Glomerular endothelial cell (primary cell): ENCODE measurements around a stretch of chr10.

- RAMPAGE, long total RNA = no peak
Observed at GRCh38 chr10:28537319-28538237, 4.7 kb downstream of the WAC start.

DNA sequence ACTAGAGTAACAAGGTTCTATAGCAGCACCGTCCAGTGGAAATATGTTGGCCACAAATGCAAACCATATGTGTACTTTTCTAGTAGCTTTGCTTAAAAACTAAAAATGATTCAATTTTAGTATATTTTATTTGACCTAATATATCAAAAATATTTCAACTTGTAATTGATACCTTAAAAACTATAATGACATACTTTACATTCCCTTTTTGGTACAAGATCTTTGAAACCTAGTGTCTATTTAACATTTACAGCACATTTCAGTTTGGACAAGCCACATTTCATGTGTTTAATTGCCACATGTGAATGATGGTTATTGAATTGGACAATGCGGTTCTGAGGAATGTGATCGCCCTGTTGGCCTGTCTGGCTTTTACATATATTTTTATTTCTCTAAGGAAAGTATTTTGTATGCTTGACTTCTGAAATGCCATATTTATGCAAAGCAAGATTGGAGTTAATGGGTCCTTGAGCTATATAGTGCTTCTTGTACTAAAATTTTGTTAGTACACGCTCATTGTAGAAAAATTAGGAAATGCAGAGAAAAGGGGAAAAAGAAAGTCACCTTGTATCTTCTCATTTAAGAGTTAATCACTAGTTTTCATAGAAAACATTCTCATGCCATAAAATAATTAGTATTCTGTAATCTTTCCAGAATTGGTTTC is 10.4 kb downstream of the WAC start:
- RAMPAGE, long total RNA = no peak

- RAMPAGE, long total RNA = no peak
Observed at GRCh38 chr10:28676194-28677096, 876 bp upstream of the BAMBI start.

- RAMPAGE, long total RNA = no peak
Observed at GRCh38 chr10:28678791-28679731, 1.7 kb downstream of the BAMBI start.

- RAMPAGE, long total RNA = no peak
Observed at GRCh38 chr10:28679732-28679876, 2.3 kb downstream of the BAMBI start.

DNA sequence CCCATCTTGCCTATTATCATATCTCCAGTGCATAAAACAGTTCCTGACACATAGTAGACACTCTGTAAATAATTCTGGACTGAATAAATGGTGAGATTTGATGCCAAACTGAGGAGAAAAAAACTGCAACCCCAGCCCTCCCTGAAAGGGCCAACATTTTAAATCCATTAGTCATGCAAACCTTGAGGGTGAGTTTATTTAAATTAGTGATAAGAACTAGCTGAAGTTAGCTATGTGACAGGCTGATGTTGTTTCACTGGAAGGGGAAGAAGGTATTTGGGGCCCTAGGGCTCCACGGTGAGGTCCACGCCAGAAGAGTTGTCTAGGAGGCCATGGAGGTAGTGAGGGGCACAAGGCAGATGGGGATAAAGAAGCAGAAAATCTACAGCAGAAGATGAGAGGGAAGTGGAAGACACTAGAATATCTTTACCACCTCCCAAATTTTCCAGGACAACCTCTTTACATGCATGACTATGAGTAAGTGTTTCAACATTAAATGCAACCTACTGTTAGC is 183.3 kb upstream of the LYZL1 start:
- RAMPAGE, long total RNA = no peak

- RAMPAGE, long total RNA = no peak
Observed at GRCh38 chr10:29132416-29133136, 156.3 kb upstream of the LYZL1 start.

- RAMPAGE, long total RNA = no peak
Observed at GRCh38 chr10:29462179-29462489, 172.6 kb downstream of the SVIL start.

DNA sequence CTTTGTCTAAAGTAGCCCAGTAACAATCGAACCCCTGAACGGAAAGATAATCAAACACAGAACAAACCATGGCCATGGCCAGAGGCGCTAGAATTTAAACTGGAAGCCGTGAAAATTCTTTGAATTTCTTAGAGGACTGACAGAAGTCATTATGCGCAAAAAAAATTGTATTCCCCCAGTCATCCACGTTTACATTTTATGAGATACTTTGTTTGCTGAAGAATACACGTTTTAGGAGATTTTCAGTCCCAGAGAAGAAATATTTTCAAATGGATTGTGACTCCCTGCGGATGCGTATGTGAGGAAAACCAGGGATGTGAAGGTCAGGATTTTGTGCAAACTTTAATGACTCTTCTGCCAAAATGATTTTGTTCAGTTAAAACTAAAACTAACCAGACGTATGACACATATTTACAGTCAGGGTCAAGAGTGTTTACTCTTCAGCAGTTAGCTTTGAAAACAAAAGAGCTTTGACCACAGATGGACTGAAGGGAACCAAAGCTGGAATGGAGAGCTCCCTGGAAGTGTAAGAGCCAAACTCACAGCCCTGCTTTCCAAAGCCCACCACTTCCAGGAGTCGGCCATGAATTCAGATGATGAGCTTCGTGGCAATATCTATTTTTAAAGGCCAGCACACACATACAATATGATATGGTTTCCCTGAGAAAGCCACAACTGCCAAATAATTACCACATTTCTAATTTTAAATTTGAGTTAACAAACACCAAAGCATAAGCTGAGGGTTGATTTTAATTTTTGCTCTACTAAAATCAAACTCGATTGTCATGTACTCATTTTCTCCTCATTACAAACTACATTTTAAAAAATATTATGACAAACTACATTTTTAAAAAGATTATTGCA is 15.5 kb downstream of the SVIL start:
- RAMPAGE, long total RNA = no peak

DNA sequence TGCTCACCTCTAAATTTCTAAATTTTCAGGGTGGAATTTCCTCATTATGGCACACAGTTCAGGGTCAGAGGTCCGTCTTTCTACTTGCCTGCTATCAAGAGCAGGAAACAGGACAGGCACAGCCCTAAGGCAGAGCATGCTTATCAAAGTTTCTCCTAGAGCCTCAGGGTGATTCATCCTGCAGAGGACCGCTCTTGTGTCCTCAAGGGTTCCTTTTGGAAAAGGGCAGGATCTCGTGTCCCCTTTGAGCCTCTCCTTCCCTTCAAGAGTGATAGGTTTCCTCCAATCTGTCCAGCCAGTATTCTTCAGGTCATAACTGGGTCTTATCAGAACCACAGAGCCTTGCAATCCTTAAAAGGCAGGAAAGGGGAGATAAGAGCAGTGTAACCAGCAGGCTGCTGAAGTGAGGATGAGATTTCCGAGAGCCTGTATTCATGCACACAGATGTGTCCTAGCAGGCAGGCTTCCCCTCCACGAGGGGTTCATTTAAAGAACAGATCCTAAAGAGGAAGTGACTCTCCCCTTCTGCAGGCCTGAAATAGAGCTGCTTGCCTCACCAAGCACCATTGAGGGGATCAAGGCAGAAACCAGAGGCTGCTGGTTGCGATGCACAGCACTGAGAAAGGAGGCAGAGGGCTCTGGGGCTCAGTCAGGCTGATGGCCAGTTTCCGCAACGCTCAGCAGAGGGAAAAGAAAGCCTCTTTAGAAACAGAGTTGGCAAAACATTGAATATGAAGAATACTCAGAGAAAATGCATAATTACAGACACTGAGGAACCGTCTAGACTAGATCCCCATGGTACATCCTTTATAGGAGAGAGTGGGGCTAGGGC is 90.5 kb upstream of the SVIL start:
- RAMPAGE, long total RNA = no peak

GRCh38 chr10:29728579-29729143 is 93.9 kb upstream of the SVIL start:
- RAMPAGE, long total RNA = no peak

GRCh38 chr10:29805478-29805740 is 170.6 kb upstream of the SVIL start:
- RAMPAGE, long total RNA = no peak

- RAMPAGE, long total RNA = no peak
Observed at GRCh38 chr10:30002311-30002635, 57.1 kb downstream of the JCAD start.

DNA sequence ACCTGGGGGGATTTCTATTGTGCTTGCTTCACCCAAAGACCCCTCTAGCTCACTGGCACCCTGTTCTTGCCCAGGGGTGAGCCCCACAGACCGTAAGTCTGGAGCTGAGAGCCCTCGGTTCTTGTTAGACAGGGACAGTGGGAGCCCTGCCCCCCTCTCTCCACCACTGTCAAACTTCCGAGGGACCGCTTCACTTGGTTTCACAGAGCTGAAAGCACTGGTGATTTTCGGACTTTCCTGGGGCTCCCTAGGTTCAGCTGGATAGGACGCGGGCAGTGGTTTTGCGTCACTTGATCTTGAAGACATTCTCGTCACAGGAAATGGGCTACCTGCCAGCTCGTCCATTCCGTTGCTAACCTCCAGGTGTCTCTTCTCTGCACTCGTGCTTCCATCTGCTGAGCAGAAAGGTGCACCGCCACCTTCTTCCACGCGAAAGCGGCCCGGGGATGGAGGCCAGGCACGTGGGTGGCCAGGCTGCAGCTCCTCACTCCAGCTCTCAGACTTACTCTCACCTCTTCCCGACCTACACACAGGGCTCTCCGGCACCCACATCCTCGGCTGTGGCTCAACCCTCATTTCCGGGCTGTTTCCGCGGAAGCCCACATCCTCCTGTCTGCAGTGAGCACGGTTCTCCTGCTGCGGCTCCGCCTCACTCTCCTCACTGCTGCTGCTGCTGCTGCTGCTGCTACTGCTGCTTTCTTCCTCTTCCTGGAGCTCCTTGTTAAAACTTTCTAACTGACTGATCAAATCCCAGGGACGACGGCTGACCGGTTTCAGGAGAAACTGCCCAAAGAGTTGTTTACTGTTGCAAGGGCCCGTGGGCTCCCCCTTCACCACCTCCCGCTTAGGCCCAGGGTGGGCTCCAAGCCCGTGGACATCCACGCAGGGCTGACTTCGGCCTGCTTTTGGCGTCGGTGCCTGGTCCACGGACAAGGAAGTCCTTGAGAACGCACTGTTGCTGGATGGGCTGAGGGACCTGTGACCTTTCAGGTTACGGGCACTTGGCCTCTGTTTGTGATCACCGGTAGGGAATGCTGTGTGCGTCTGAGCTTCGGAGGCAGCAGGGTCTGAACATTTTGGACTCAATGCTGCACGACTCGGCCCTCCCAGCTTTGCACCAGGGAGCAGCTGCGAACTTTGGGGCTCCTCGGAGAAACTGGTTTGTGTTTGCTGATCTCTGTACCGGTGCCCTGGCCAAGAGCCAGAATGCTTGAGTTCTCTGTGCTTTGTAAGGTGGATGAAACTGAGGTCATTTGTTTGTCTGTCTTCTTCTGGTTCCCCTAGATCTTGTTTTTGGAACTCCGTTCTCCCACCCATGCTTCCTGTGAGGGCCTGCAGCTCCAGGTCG is 32.0 kb downstream of the JCAD start:
- RAMPAGE, long total RNA = no peak

DNA sequence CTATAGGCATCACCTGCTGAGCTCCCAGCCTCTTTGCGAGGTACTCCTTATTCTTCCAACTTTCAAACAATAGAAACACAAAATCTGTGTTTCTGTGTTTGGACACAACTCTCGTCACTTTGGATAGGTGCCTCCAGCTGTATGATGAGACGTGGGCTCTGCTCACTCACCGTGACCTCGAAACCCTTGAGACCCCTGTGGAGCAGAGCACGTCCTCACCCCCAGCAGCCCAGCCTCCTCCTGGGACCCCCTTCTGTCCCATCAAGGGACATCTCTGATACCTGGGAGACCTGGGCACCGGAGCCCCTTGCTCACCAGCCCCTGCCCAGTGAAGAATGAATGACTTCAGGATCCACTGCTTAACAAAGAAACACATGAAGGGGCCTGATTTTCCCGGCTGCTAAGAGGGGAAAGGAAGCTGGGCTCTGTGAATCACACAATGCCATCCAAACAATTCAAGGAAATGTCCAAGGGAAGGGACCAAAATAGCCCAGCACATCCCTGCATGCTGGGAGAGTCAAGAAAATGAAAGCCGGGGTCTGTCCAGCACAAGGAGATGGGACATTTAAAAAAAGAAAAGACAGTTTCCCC is 128.6 kb upstream of the JCAD start:
- RAMPAGE, long total RNA = no peak

GRCh38 chr10:30445287-30445640 is 11.3 kb downstream of the MAP3K8 start:
- RAMPAGE, long total RNA = no peak

DNA sequence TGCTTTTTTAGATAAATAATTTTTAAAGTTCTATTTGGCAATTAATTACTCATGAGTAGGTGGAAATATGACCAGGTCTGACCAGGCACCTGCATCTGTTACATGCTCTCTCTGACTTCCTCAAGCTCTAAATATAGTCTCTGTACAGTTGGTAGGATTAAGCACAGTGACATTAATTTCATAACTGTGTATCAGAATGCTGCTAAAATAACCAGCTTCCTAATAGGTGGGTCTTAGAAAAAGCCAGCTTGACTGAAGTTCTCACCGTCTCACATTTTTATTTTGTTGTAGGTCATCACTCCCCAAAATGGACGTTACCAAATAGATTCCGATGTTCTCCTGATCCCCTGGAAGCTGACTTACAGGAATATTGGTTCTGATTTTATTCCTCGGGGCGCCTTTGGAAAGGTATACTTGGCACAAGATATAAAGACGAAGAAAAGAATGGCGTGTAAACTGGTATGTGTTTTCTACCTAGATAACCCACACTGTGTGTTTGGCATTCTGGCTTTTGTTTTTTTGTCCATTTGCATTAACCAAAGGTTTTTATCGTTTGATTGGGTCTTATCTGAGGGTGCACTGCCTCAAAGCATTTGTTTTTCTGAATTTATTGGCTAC is 13.6 kb downstream of the MAP3K8 start:
- RAMPAGE, long total RNA = no peak

DNA sequence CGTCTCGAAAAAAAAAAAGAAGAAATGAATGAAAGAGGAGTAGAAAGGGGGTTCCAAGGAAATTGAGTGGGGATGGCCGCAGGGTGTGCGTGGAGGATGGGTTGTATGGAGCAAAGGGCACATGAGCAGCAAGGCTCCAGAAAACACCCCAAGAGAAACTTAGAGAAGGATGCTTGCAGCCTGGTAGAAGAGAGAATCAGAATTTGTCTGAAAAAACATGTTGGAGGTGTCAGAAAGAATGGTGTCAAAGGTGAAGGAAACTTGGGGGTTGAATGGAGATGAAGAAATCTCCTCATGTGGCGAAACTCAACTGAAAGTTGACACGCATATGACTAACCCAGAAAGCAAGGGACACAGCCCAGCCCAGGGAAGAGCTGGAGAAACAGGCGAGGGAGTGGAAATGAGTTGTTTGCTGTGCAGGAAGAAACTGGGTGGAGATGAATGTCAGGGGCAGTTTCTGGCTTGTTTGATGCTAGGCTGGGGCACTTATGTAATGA is 57.1 kb downstream of the MAP3K8 start:
- RAMPAGE, long total RNA = no peak

GRCh38 chr10:30552947-30553574 is 76.5 kb downstream of the LYZL2 start:
- RAMPAGE, long total RNA = no peak

DNA sequence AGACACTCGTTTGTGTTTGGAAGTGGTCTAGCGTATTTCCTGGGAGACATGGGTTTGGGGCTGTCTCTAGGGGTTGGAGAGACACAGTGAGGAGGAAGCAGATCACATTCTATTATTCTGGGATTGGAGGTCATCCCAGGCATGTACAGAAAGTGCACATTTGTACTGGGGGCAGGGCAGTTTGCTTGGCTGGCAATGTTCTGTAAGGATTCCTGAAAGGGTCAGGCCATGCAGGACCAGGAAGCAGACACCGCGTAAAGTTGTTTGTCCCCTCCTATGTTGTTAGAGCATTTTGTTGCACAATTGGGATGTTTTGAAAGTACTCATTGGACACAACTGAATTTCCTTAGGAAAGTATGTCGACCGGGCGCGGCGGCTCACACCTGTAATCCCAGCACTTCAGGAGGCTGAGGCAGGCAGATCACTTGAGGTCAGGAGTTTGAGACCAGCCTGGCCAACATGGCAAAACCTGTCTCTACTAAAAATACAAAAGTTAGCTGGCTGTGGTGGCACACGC is 12.5 kb downstream of the LYZL2 start:
- RAMPAGE, long total RNA = no peak